SP-49 (cell line): Measurements from ENCODE around the genes CNOT10 and FBXL2.

DNA sequence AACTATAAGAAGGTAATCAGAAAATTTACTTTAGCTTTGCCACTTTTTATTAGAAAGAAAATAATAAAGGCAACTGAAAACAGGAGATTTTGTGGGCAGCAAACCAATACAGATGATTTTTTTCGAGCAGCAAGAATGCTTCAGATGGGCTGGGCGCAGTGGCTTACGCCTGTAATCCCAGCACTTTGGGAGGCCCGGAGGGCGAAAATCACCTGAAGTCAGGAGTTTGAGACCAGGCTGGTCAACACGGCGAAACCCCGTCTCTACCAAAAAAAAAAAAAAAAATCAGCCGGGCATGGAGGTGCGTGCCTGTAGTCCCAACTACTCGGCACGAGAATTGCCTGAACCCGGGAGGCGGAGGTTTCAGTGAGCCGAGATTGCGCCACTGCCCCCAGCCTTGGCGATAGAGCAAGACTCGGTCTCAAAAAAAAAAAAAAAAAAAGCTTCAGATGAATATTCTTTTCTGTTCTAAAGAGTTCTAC lies 1.8 kb downstream of the CMTM6 start:
- PRO-cap = no peak

- PRO-cap = no peak
Observed at GRCh38 chr3:32501248-32501778, 1.3 kb downstream of the CMTM6 start.

DNA sequence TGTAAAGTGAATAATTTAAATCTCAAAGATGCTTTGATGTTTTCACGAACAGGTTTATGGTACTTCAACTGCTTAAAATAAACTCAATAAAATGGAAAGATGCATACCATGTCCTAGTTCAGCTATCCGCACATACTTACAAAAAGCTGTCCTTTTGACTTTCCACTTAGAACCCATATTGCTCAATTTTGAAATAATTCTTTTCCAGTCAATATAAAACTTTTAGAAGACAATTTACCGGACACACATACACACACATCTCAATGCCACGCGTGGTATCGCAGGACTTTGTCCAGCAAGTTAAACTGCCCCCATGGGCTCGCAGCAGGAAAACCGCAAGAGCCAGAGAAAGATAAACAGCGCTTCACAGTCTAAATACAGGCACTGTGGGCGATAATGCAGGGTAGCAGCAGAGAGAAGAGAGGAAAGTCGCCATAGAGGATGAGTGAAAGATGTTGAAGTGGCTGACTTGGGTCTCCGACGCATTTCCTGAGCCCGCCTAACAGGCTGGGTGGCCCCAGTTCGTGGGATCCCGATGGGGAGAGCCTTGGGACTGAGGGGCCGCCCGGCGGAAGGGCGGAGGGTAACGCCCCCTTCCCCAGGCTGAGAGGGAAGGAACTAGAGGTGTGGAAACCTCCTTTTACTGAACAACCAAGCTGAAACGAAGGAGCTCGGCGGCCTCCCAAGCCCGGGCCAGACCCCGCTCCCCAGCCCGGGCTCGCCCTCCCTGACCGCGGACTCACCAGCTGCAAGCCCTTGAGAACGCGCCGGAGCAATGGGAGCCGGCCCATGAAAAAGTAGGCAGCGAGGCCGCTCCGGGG lies 577 bp downstream of the CMTM6 start:
- PRO-cap = no peak

DNA sequence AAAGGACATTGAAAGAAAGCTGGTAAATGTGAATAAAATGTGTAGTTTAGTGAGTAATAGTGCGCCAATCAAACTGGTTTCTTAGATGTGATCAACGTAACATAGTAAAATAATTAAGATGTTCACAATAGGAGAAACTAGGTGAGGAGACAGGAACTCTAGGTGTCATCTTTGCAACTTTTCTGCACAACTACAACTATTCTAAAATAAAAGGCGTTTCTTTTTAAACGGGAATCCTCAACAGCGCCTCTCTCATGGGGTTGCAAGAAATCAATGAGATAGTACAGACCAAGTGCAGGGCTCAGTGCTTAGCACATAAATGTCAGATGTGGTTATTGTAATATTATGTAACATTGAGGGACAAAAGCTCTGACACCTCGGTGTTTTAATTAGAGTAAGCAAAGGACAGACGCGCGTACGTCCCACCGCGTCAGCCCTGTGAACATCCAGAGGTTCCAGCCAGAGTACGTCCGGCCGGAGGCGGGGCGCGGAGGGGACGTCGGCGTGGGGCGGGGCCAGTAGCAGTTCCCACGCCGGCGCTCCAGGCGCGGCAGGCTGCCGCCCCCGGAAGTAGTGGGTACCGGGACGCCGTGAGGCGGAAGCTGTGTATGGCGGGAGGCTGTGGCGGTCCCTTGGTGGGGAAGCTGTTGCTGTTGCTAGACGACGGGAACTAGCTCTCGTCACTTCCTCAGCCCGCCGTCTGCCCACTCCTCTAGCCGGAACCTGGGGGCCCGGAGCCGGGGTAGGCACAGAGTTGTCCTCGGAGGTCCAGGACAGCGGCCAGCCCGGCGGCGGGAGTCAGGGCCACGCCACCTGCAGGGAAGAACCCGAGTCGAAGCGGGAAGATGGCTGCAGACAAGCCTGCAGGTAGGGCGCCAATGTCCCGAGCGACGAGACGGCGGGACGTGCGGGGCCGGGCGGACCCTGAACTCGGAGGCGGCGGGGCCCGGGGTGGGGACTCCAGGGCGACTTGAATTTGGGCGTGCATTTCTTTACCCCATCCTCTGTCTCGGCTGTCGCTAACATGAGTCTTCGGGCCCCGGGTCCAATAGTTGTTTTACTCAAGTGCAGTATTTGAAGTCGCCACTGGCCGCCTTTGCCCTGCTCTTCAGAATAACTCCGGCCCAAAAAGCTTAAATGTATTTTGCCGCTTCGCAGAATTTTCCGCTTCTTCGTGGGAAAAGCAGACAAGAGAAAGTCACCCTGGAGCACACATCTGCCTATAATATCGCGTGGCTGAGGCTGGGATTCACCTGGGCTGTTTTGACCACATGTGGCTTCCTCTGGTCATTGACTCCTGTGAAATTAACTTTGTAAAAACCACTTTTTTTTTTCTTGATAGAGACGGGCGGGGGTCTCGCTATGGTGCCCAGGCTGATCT lies at the start of gene CNOT10:
TSS of gene CNOT10 (plus strand) at position 573 of the 1,381 bp plus-strand sequence.
- PRO-cap = bidirectional peak, plus-strand start at position 573 of the sequence, minus-strand start at position 440 of the sequence

DNA sequence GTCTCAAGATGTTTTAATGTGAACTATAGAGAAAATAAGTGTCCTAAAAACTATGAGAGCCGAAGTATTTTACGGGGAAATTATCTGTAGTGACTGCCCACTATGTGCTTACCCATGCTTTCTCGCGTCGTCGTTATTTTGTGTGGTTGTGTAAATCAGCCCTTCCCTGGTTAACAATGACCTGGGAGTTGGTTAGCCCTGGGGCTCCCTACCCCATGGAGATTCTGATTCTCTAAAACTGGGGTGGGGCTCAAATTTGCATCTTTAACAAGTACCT lies 26.1 kb downstream of the TRIM71 start:
- PRO-cap = no peak

GRCh38 chr3:32902834-32903405 lies 48.5 kb upstream of the CCR4 start:
- PRO-cap = unidirectional peak, minus-strand start at chr3:32903119

- PRO-cap = no peak
Observed at GRCh38 chr3:33124206-33124787, 10.5 kb downstream of the CRTAP start.

DNA sequence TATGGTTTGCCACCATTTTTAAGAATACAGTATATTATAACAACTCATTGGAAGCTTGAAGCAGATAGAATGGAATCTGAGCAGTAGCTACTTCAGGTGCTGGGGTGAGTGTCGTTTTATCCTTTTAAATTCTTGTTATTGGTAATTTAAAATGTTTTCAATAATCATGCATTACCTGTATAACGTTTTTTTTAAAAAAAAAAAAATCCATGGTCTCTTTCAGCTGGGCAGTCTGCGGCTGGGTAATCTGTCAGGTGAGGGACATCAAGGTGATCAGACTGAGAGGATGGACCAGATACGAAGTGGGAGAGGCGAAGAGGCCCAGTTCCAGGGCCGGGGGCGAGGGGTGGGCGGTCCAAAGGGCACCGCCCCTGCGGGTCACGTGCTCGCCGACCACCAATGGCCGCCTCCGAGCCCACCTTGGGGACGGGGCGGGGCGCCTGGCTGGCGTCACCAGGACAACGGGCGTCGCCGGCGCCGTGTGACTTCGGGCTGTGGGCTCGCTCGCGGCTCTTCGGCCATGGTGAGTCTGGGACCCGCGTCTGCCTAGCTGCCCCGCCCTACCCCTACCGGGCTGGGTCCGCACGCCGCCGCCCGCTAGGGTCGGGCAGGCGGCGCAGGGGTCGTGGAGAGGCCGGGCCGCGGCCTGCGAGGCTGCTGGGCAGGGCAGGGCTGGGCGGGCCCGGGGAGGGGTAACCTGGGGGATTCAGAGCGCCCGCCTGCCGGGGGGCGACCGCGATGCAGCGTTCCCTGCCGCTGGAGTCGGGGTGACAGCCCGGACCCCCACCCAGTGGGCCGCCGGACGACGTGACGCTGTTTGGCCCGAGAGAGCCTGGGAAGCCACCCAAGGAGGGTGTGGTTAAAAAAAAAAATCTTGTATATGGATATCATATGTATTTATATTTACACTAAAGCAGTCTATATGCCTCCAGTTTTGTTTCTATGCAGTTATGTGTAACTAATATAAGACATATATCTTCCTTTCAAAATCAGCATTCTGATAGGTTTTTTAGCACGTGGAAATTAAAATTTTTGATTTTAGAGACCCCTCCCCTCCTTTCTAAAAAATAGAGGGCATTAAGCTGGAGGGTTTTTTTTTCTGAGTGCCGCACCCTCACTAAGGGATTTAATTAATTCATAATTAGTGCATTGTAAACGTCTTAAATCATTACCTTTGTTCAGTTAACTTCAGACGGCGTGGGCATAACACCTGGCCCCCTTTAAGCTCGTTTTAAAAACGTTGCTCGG lies at the start of gene FBXL2:
TSS of gene FBXL2 (plus strand) at position 450 of the 1,248 bp plus-strand sequence.
- PRO-cap = no peak

- PRO-cap = no peak
Observed at GRCh38 chr3:33428605-33429099, 11.6 kb downstream of the UBP1 start.

- PRO-cap = no peak
Observed at GRCh38 chr3:33584589-33585154, 133.4 kb downstream of the CLASP2 start.

DNA sequence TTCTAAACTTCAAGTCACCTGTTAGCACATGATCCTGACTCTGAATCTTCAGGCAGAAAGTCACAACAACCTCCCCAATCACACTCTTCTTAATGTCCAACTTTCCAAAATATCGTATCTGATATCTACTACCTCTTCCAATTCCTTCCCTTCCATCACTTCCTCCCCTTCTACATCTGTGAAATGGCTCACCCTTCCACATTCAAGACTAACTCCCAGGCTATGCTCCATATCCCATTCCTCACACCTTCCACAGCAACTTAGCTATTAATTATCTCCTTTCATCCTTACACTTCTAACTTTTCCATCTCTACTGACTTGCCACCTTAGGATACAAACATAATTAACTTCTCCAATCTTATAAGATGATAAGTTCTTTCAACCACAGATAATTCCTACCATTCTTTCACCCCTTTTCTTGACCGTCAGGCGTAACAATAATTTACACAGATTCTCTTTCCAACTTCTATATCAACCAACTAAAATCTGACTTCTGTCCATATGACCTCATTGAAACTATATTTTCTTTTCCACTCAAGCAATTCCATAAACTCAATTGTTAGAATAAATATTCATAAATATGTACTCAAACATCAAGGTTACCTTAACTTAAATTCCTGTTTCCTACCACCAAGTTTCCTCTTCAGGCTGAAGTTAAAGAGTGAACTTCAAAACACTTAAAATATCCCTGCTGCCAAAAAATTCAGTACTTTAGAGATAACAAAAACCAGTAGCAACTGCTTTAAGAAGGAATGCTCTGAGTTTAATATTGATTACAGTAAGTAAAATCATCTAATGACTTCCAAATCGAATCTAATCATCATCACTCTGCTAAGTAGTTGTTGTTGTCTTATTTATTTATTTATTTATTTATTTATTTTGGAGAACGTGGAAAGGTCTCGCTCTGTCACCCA lies 119.5 kb downstream of the CLASP2 start:
- PRO-cap = no peak

DNA sequence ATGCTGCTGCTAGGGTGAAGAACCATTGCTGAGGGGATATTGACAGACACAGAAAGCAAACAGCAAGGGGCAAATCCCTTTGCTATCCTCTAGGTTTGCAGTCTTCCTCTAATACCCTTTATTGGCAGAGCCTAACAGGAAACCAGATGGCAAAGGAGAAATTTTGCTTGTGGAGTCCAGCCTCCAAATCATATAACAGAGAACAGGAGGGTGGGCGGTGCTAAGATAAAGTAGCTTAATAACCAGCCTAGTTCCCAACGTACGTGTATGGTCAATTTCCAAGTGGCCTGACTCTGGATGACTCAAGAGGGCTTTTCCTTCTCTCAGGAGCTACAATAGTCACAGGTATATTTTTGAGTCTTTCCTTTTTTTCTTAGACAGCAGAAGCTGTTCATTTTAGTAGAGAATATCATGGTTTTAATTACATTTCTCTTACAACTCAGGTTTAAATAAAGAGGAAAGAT lies 404.6 kb downstream of the PDCD6IP start:
- PRO-cap = no peak

DNA sequence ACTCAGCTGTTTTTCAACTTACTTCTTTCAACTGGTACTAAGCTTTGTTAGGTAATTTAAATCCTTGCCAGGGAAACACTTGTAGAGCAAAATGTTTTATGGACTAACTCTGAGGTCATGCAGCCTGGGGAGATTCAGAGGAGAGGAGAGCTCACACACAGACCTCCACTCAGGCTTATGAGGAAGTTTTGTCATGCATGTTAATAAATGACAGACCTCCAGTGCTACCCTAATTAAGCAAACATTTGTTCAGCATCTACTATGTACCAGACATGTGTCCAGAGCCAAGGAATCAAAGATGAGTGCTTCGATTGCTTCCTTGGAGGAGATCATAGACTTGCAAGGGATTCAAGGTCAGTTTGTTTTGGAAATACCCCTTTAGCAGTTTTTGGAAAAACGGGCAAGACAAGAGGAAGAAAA lies 61.4 kb upstream of the STAC start:
- PRO-cap = no peak

DNA sequence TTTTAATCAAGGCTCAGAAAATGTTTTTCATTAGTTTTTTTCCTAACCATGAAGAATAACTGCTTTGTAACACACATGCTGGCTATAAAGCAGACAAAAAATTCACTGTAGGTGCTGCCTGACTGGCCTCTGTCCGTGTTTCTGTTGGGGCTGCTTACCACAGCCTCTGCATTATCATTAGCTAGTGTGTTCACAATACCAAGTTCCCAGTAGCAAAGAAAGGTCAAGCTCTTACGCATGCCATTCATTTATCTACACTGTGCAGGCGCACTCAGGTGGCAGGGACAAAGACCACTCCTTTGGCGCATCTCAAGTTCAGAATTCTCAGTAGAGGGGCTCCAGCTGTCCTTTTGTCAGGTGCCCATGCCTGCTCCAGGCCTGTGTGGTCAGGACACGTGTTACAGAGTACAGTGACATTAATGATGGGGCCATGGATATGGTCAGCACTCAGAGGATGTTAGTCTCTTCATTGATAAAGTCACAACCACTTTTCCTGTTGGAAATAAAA lies 22.3 kb downstream of the MLH1 start:
- PRO-cap = no peak

- PRO-cap = no peak
Observed at GRCh38 chr3:37060784-37061170, 67.5 kb downstream of the MLH1 start.

- PRO-cap = no peak
Observed at GRCh38 chr3:37139296-37140317, 34.8 kb downstream of the LRRFIP2 start.

GRCh38 chr3:37146915-37147328 lies 27.5 kb downstream of the LRRFIP2 start:
- PRO-cap = no peak

DNA sequence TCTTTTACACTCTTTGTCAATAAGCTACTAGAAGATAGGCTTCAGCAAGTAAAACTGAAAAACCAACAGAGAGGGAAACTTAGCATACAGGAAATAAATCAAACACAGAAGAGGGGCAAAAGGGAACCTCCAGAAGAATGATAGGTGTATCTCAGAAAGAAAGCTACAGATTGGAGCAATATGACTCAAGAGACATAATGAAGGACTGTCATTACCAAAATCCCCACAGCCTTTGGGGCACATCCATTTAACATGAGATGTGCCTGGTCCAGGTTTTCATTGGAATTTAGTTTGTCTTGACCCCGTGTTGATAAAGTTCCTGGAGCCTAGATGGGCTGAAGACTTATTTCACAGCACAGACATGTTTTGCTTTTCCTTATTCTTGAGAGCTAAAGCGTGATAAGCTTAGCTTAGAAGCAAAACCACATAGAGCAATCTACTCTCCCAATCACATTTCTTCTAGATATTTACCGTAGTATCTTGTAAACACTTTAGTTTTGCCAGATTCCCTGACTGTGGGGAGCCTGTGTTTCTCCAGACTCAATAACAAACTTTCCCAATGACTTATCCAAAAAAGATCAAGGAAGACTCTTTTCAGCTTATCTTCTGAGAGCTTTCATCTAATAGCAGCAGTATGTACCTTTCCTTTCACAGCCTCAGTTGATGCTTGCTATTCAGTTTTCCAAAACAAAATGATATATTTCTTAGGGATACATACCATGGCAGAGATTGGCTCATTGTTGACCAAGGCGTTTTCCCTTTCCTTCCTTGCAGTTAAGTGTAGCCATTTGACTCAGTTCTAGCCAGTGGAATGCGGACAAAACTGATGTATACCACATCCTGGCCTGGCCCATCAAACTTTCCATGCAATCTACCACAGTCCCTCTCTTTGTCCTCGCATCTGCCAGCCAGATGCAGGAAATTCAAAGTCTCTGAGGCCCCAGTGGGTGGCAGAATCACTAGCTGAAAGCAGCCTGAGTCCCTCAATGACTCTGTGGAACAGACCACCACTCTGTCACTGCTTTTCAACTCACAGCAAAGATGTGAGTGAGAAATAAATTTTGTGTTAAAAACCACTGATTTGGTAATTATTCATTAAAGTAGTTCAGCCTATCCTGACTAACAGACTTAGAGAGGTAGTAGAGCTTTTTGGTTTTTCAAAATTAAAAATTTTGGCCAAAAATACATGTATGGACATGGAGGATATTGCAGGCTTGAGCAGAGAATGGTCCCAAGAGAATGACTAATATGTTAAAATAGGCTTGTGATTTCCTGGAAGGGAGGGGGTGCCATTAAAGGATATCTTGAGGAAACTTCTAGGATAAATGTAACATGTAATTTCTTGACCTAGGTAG lies 11.3 kb downstream of the LRRFIP2 start:
- PRO-cap = no peak

DNA sequence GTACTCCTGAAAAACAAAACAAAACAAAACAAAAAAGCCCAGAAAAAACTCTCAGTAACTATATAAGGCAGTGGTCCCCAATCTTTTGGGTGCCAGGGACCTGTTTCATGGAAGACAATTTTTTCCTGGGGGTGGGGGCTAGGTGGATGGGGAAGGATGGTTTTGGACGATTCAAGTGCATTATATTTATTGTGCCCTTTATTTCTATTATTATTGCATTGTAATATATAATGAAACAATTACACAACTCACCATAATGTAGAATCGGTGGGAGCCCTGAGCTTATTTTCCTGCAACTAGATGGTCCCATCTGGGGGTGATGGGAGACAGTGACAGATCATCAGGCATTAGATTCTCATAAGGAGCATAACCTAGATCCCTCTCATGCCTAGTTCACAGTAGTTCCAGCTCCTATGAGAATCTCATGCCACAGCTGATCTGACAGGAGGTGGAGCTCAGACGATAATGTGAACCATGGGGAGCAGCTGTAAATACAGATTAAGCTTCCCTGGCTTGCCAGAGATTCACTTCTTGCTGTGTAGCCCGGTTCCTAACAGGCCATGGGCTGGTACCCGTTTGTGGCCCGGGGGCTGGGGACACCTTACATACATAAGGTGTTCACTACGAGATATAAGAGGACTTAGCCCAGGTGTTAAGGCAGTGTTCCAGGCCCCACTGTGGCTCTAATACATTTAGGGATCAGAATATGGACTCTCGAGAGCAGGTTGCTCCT lies 1.3 kb upstream of the GOLGA4 start:
- PRO-cap = no peak

DNA sequence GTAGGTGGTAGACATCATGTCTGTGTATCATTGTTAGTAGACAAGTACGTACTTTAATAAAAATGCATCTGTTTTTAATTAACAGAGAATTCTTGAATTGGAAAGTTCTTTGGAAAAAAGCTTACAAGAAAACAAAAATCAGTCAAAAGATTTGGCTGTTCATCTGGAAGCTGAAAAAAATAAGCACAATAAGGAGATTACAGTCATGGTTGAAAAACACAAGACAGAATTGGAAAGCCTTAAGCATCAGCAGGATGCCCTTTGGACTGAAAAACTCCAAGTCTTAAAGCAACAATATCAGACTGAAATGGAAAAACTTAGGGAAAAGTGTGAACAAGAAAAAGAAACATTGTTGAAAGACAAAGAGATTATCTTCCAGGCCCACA lies 80.4 kb downstream of the GOLGA4 start:
- PRO-cap = no peak